Spinal cord (tissue), 3 donors: ENCODE measurements around a stretch of chr5.

- PRO-cap: no peak
- RAMPAGE, long total RNA: no peak
Observed at GRCh38 chr5:150180147-150180547, 9.7 kb upstream of the SLC6A7 start.

DNA sequence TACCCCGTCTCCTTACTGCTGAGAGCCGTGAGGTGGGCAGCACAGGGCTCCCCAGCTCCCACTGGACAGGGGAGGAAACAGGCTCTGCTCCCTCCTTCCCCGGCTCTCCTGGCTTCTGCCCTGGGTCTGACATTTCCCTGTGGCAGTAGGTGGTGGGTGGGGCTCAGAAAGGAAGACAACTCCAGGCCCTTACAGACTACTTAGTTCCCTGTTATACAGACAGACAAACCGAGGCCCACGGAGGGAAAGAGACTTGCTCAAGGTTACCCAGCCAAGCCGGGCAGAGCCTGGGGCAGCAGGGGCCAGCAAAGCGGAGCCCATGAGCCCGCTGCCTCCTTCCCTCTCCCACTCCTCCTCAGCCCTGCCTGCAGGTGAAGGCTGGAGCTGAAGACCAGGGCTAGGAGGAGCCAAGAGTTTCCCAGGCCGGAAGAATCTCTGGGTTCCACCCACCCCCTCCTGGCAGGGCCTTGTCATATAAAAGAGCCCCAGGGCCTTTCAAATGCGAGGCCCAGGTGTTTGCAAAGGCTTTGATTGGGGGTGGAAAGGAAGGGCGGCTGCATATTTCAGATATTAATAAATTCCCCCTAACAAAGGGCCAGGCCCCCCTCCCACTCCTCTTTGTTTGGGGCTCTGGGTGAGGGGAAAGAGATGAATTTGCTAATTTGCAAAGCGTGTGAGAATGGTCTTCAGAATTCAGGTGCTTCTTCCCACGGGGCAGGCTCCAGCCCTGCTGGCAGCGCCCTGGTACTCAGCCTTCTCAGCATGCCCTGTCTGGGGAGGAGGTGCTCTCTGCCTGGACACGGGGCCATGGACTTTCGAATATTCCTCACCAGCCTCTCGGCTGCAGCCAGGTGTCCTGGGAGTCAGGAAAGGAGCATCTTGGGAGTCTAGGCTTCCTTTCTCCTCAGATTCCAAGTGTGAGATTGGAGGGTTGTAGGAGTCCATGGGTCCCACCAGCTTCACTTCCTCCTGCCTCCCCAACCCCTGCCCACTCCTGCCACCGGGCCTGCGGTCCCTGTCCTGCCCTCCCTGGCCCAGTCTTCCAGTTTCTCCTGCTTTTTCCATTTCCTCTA, 21.5 kb downstream of the SLC6A7 start:
- PRO-cap: no peak
- RAMPAGE, long total RNA: no peak

GRCh38 chr5:150215426-150215951, 25.6 kb downstream of the SLC6A7 start:
- PRO-cap: no peak
- RAMPAGE, long total RNA: no peak

DNA sequence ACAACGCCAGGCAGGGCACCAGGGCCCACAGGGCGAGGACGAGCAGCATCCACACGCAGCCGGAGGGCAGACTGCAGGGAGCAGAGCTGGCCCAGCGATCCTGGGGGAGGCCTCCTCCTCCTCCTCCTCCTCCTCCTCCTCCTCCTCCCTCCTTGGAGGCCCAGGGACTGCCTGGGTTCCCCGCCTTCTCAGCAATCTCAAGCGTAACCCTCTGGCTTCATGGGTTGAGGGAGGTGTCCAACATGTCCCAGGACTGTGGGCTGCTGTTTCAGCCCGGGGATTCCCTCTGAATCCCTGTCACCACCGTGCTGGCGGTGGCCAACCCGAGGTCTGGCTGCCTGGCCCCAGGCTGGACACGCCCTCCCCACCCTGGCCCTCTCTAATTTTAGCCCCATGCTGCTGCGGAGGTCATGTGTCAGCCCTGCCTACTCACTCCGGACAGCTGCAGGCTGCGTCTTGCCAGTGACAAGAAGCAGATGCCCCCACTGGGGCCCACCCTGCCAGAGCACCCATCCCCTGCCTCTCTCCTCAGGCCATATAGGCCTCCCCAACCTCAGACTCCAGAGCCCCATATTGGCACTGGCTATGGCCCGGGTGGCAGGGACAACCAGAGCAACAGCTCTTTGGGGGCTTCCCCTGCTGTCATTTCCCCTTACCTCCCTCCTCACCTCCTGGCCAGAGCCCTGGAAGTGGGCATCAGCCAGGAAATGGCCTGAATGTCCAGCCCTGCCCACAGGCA, 44.2 kb downstream of the CAMK2A start:
- PRO-cap: no peak
- RAMPAGE, long total RNA: no peak

GRCh38 chr5:150316846-150317663, 14.3 kb upstream of the ARSI start:
- PRO-cap: no peak
- RAMPAGE, long total RNA: no peak

- PRO-cap: no peak
- RAMPAGE, long total RNA: no peak
Observed at GRCh38 chr5:150339979-150340592, 17.4 kb upstream of the TCOF1 start.

DNA sequence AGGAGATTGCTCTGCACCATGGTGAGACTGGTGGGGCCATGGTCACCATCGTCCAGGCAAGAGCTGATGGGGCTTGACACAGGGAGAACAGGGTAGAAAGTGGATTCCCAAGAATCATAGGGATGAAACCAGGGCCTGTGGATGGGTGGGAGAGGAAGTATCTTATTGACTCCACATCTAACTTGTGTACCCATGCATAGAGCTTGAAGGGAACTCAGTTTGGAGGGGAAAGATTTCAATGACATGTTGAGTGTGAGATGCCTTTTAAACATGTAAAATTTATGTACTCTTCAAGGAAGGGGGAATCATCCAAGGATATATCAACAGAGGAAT, 4.4 kb downstream of the TCOF1 start:
- PRO-cap: no peak
- RAMPAGE, long total RNA: no peak

GRCh38 chr5:150392180-150392426, 20.6 kb downstream of the CD74 start:
- PRO-cap: no peak
- RAMPAGE, long total RNA: no peak

GRCh38 chr5:150397849-150398509, 14.7 kb downstream of the CD74 start:
- PRO-cap: no peak
- RAMPAGE, long total RNA: no peak

- PRO-cap: no peak
- RAMPAGE, long total RNA: no peak
Observed at GRCh38 chr5:150404855-150405815, 7.6 kb downstream of the CD74 start.

DNA sequence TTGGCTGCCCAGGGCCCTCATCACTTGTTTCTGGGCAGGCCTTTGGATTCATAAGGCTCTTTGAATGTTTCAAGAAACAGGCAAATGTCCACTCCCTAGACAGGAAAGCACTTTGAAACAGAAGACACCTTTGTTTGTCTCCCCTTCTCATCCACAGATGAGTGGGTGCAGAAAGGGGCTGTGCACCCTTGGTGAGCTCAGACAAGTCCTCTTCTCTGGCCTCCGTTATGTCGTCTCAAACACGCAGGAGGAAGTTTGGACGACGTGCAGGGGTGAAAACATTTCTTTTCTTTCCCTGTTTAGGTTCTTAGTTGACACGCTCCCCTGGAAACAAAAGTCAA, 220 bp upstream of the CD74 start:
- PRO-cap: no peak
- RAMPAGE, long total RNA: no peak

DNA sequence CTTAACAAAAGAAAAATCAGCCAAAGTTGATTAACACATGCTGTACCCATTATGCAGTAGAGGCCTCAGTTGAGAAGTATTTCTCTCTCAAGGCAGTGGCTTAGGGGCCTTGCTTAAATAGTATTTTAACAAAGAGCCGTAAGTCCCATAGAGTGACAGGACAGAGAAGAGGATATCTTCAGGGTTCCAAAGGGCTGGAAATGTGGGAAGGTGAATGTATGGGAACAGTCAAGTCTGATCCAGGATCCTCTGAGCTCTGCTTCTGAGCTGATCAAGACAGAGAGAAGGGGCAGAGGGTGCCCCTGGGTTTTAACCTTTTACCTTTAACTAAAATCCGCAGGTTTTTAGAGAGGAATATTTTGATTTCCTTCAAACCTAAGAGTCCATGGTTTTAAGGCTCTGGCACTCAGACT, 597 bp upstream of the CD74 start:
- PRO-cap: no peak
- RAMPAGE, long total RNA: no peak

DNA sequence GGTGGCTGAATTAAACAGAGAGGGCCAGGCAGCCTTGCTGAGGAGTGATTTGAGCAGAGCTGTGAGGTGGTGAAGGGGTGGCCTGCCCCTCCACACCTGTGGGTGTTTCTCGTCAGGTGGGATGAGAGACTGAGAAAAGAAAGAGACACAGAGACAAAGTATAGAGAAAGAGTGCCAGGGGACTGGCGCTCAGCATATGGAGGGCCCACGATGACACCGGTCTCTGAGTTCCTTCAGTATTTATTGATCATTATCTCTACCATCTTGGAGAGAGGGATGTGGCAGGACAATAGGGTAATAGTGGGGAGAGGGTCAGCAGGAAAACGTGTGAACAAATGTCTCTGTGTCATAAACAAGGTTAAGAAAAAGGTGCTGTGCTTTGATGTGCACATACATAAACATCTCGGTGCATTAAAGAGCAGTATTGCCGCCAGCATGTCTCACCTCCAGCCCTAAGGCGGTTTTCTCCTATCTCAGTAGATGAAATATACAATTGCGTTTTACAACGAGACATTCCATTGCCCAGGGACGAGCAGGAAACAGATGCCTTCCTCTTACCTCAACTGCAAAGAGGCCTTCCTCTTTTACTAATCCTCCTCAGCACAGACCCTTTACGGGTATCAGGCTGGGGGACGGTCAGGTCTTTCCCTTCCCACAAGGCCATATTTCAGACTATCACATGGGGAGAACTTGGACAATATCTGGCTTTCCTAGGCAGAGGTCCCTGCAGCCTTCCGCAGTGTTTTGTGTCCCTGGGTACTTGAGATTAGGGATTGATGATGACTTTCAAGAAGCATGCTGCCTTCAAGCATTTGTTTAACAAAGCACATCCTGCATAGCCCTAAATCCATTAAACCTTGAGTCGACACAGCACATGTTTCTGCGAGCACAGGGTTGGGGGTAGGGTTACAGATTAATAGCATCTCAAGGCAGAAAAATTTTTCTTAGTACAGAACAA, 4.4 kb upstream of the RPS14 start:
- PRO-cap: no peak
- RAMPAGE, long total RNA: no peak

DNA sequence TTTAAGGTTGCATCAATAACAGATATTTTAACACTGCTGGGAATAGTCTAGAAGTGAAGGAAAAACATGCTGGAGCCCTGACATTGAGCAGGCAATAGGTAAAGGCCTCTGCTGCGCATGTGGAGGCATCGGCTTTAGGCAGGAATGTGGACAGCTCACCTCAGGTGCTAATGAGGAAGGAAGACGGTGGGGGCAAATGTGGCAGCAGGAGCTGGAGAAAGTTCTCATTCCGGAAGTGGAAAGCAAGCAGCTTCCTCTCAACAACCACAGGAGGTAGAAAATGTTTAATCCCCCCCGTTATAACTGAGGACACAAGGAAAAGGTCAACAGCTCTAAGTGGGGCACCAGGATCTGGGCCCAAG, 7.5 kb upstream of the RPS14 start:
- PRO-cap: no peak
- RAMPAGE, long total RNA: no peak

GRCh38 chr5:150486035-150487037, 21.6 kb upstream of the NDST1 start:
- PRO-cap: no peak
- RAMPAGE, long total RNA: no peak

DNA sequence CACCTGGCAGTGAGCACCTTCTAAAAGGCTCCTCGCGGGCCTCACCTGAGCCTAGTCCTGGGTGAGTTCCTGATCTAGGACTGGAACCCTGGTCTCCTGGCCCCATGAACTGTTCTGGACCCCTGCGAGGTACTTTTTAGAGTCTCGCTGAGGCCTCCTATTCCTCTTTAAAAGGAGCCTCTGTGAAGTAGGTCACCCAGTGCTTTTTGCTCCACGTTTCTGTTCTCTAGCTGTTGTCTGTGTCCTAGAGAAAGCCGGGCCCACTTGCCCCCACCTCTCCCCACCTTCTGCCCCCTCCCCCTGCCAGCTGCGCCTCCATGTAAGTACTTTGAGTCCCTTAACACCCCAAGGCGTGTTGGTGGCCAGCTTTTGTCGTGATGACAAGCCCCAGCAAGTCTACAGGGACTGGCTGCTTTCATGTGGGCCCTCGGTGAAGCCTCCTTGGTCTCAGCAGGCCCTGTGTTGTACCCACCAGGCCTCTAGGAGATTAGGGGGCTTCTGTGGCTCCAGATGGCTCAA, 1.5 kb upstream of the NDST1 start:
- PRO-cap: no peak
- RAMPAGE, long total RNA: no peak

GRCh38 chr5:150541736-150542670, 34.1 kb downstream of the NDST1 start:
- PRO-cap: no peak
- RAMPAGE, long total RNA: no peak

DNA sequence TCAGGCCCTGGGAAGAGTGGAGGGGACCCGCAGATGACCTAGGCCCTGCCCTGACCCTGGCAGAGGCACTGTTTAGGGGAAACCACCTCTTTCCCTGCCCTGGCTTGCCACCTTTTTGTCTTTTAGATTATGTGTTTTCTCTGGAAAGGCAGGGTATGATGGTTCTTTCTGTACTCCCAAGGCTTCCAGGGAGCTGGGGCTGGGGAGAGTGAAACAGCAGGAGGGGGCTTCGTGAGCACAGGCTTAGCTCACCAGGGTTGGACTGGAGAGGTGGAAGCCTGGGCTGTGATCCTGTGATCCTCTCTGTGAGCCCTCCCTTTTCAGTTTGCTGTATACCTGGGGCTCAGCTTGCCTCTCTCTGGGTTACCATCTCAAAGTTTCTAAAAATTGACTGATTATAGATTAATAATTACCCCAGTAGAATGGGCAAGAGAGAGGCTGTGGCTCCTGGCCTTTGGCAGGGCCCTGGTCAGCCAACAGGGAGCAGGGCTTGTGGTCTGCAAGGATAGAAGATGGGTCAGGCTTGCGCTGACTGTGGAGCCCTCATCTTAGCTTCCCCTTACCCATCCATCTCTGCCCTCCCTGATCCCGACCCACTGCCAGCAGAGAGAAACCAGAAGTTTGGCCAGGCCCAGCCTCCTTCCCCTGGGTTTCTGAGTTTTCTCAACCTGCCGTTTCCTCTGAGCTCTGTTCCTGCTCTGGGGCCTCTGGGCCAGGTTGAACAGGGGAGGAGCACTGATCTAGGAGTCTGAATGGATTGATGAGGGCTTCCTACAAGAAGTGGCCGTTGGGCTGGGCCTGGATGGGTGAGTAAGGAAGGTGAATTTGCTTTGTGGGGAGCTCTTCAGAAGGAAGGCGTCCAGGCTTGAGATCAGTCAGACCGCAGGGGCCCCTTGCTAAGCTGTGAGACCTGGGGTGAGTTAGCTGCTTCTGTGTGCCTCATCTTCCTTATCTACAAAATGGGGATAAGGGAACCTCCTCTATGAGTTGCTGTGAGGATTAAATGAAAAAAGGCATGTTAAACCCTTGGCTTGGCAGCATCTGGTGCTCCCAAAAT, 1.5 kb upstream of the SYNPO start:
- PRO-cap: no peak
- RAMPAGE, long total RNA: no peak

- PRO-cap: no peak
- RAMPAGE, long total RNA: no peak
Observed at GRCh38 chr5:150642263-150643111, 2.0 kb downstream of the SYNPO start.

DNA sequence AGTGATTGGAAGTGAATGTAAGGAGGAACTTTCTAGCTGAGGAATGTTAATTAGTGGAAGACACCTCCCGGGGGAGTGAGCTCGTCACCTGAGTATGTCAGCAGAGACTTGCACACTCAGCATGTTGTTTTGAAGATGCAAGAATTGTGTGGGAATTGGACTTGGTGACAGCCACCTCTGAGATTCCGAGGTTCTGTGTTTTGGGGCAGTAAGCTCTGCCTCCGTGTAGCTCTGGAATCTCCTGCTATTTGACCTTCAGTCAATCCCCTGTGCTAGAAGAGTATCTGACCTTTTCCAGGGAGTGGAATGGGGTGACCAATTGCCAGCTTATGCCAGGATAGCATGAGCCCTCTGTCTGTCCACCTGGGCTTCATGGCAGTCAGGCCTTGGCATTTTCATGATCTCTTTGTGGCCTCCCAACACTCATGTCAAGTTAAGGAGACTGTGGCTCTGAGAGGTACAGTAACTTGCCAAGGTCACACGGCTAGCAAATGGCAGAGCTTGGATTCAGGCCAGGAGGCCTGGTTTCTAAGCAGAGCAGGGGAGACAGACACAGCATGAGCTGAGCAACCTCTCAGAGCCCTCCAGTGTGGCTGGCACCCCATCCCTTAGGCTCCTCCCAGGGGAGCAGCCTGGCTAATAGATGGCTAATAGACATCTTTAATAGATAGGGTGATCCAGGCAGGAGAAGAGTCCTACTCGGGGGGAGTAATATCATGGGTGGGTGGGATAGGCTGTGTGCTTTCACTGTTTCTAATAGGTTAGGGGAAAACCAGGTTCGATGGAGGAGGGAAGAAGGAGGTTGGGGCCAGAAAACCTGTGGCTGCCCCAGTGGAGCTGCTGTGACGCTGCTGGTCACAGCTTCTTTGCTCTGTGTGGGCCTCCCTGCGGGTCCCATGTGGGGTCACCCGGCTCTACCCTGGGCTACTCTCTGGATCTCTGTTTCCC, 4.0 kb downstream of the SYNPO start:
- PRO-cap: no peak
- RAMPAGE, long total RNA: no peak